Keratinocyte (primary cell): ENCODE data around the genes TLR9 and SPCS1.

DNA sequence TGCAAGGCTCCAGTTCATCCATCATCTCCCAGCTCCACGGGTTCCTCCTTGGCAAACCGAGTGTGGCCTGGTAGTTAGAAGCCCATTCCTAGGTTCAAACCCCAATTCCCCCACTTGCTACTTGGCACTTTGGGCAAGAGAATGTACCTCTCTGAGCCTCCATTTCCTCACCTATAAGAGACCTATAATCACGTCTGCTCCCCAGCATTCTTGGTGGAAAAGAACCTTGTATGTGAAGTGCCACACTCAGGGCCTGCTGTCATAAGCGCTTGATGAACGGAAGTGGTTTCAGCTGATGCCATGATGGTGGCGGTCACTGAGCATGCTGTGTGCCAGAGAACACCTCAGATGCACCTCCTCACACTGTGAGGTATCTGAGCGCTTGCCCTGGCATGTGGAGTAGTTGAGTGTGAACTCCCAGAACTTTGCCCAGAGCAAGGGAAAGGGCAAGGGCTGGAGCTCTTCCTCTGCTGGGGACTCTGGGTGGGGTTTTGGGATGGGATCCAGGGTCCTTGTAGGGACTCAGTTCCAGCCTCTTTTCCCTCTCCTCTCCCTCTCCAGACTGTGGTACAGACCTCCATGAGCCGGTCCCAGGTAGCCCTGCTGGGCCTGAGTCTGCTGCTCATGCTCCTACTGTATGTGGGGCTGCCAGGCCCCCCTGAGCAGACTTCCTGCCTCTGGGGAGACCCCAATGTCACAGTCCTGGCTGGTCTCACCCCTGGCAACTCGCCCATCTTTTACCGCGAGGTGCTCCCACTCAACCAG, 2.6 kb downstream of the ABHD14A start:
CAGE:
- cytosol, long polyA minus RNA, result start-site peak on the plus strand centred at position 549 of the sequence, 50 bp wide, 17 reads
- cytosol, long polyA plus RNA, result start-site peak on the plus strand centred at position 523 of the sequence, 101 bp wide, 43 and 26 reads in 2 replicates
- long polyA plus RNA, result no peak
- nucleus, long polyA minus RNA, result start-site peak on the plus strand centred at position 528 of the sequence, 65 bp wide, 9 reads
- nucleus, long polyA plus RNA, result start-site peak on the plus strand centred at position 533 of the sequence, 88 bp wide, 66 and 70 reads in 2 replicates

CAGE:
- cytosol, long polyA minus RNA, result no peak
- cytosol, long polyA plus RNA, result no peak
- long polyA plus RNA, result no peak
- nucleus, long polyA minus RNA, result no peak
- nucleus, long polyA plus RNA, result no peak
These were observed 16.5 kb downstream of the DUSP7 start for GRCh38 chr3:52039785-52040333.

DNA sequence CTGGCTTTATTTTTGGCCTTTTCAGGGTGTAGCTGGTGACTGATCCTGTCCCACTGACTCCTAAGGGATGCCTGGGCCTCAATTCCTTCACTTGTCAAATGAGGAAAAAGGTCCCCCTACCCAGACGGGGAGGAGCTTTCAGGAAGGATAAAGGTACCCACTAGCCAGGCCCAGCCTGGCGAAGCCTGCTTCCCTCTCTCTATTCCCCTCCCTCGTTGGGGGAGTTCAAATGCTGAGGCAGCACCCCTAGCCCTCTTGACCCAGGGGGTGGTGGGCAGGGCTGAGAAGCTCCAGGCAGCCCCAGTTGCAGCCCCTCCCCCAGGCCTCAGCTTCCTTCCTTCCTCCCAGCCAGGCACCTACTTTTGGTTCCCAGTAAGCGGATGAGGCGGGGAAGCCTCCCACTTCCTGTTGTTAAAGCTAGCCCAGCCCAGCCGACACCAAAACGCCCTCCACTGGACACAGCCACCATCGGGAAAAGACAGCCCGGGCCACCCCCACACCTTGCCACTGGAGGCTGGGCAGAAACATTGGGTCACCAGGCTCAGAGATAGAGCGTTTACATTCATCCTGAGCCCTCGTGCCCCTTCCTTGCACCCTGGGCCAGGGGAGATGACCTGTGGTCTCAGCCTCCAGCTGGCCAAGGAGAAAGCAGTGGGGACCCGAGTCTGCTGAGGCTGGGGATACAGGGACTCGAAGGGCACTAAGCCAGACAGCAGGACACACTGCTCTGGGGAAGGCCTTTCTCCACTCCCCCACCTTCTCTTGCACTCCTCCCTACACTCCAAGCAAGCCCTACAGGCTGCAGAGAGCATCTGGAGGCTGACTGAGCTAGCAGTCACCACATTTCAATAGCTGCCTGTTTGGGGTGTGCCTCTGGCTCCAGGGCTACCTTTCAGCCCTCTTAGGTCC, 3.5 kb downstream of the DUSP7 start:
CAGE:
- cytosol, long polyA minus RNA, result no peak
- cytosol, long polyA plus RNA, result no peak
- long polyA plus RNA, result no peak
- nucleus, long polyA minus RNA, result no peak
- nucleus, long polyA plus RNA, result no peak

CAGE:
- cytosol, long polyA minus RNA, result no peak
- cytosol, long polyA plus RNA, result no peak
- long polyA plus RNA, result no peak
- nucleus, long polyA minus RNA, result no peak
- nucleus, long polyA plus RNA, result no peak
These were observed 809 bp downstream of the DUSP7 start for GRCh38 chr3:52055254-52056269.

GRCh38 chr3:52140078-52140577, 14.1 kb downstream of the POC1A start:
CAGE:
- cytosol, long polyA minus RNA, result no peak
- cytosol, long polyA plus RNA, result no peak
- long polyA plus RNA, result no peak
- nucleus, long polyA minus RNA, result no peak
- nucleus, long polyA plus RNA, result no peak

DNA sequence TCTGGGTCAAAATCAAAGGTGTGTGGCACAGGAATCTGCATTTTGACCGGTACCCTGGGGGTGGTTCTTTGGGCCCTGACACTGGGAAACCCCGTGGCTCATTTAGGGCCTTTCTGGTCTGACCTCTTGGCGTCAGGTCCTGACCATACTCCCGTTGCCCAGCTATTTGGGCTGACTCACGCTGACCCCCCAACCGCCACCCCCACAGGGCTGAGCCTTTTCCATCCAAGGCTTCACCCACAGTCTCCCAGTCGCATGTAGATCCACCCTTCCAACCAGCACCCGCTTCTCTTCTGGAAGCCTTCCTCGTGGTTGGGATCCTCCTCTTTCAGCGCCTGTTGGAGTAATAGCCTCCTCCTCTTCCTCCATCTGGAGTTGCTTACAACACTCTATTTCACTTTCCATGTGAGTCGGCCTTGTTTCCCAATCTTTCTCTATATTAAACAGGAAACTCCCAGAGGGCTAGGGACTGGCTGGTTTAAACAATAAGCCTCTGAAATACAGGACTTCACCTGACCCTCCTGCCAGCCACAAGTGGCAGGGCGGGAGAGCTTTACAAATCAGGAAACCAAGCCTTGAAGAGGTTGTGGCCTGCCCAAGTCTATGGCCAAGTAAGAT, 2.1 kb upstream of the ALAS1 start:
CAGE:
- cytosol, long polyA minus RNA, result no peak
- cytosol, long polyA plus RNA, result no peak
- long polyA plus RNA, result no peak
- nucleus, long polyA minus RNA, result no peak
- nucleus, long polyA plus RNA, result no peak

CAGE:
- cytosol, long polyA minus RNA, result no peak
- cytosol, long polyA plus RNA, result no peak
- long polyA plus RNA, result no peak
- nucleus, long polyA minus RNA, result no peak
- nucleus, long polyA plus RNA, result no peak
These were observed 307 bp downstream of the ALAS1 start for GRCh38 chr3:52198260-52198673.

CAGE:
- cytosol, long polyA minus RNA, result no peak
- cytosol, long polyA plus RNA, result no peak
- long polyA plus RNA, result no peak
- nucleus, long polyA minus RNA, result no peak
- nucleus, long polyA plus RNA, result no peak
These were observed 4.5 kb downstream of the ALAS1 start for GRCh38 chr3:52202403-52202873.

GRCh38 chr3:52225459-52225968, at the start of gene TLR9:
Gene TLR9, minus strand, starts transcription at chr3:52225645.
CAGE:
- cytosol, long polyA minus RNA, result no peak
- cytosol, long polyA plus RNA, result no peak
- long polyA plus RNA, result no peak
- nucleus, long polyA minus RNA, result no peak
- nucleus, long polyA plus RNA, result no peak

DNA sequence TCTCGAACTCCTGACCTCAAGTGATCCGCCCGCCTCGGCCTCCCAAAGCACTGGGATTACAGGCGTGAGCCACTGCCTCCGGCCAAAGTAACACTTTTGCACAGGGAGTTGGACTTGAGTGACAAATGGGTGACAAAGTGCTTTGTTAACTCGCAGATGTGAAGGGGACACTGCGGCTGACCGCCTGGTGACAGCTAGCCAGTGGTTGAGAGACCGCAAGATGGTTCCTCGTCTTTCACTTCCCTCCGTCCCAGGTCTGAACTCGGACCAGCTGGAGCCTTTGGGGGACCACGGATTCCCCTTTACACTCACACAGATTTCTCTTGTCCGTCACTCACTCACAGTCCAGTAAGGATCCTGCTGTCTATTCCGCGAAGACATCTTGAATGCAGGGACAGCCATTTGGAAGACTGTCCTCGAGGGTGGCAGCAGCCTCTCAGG, 754 bp upstream of the PPM1M start:
CAGE:
- cytosol, long polyA minus RNA, result no peak
- cytosol, long polyA plus RNA, result no peak
- long polyA plus RNA, result no peak
- nucleus, long polyA minus RNA, result no peak
- nucleus, long polyA plus RNA, result no peak

CAGE:
- cytosol, long polyA minus RNA, result no peak
- cytosol, long polyA plus RNA, result no peak
- long polyA plus RNA, result no peak
- nucleus, long polyA minus RNA, result no peak
- nucleus, long polyA plus RNA, result no peak
These were observed 9.7 kb downstream of the BAP1 start for GRCh38 chr3:52399989-52400662.

GRCh38 chr3:52404975-52405725, 4.7 kb downstream of the BAP1 start:
CAGE:
- cytosol, long polyA minus RNA, result no peak
- cytosol, long polyA plus RNA, result no peak
- long polyA plus RNA, result no peak
- nucleus, long polyA minus RNA, result no peak
- nucleus, long polyA plus RNA, result no peak

DNA sequence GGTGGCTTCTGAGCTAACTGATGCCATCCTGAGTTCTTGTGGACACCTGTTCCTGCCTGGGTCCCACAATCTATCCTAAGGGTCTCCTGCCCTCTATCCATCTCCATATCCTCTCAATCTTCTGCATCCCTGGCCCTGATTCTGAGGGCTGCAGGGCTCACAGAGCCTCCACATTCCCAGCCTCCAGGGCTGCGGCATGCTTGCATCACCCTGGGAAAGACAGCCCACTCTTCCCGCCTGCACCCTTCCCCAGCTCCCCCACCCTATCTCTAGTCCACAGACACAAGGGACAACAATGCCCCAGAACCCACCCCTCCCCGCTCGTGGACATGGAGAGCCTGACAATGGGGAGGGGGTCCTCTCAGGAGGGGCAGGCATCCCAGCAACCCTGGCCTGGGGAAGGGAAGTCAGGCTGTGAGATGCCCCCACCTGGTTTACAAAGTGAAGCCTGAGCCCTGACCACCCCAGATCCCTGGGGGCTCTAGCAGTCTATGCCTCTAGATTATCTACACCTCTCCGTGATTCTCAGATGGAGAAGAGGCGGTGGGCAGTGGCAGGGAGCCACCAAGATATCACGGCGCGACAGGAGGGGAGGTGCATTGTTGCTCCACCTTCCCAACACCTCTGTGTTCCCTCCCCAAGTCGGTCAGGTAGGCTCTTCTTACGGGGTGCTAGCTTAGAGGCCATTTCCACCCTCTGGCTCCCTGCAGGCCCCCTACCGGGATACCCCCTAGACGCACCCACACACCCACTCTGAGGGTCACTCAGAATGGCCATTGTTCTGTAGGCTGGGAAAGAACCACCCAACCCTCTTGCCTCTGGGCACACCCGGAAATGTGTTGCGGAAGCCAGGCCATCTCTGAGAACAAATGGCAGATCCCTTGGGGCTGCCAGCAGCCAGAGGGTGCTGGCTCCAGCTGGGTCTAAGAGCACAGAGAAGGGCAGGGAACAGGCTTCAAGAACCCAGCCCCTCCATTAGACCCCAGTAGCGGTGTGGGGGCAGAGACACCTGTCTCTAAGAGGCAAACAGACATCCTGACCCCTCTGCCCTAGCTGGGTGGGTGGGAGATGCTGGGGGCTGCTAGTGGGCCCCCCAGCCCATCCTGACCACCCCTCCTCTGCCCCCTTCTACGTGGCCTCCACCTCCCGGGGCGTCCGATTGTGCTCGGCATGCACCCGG, 10.0 kb downstream of the SEMA3G start:
CAGE:
- cytosol, long polyA minus RNA, result no peak
- cytosol, long polyA plus RNA, result no peak
- long polyA plus RNA, result no peak
- nucleus, long polyA minus RNA, result no peak
- nucleus, long polyA plus RNA, result no peak

DNA sequence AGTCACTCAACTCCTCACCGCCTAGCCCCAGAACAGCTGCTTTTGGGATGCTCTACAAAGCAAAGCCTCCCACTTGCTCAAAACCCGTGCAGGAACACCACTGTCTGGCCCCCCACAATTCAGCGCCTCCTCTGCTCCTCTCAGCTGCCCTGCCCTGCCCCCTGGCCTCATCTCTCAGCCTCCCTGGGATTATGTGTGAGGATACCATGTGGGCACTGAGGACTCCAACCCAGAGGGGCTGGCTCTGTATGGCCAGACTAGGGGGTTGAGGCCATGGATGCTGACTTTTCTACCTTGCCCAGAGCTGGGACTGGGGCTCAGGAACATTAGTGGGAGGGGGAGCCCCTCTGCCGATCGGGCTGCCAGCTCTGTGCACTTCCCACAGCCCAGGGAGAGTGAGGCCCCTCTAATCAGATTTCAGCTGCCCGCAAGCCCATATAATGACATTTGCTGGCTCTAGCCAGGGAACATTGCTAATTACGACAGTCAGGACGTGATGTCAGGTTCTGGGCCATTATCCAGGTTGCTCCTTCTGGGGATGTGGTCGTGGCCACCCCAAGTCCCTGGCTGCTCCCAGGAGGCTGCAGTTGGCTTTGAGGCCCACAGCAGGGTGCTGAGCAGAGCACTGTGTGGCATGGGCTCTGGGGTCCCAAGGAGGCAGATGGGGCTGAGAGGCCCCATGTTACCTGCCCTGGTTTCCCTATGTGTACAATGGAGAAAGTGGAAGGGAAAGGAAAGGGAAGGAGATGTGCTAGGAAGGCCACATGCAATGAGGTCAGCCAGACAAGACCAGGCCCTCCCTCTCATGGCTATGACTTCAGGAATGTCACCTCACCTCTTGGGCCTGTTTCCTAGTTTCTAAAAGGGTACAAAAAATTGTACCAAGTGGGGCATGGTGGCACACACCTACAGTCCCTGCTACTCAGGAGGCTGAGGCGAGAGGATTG, 3.7 kb downstream of the NT5DC2 start:
CAGE:
- cytosol, long polyA minus RNA, result no peak
- cytosol, long polyA plus RNA, result no peak
- long polyA plus RNA, result no peak
- nucleus, long polyA minus RNA, result no peak
- nucleus, long polyA plus RNA, result no peak

DNA sequence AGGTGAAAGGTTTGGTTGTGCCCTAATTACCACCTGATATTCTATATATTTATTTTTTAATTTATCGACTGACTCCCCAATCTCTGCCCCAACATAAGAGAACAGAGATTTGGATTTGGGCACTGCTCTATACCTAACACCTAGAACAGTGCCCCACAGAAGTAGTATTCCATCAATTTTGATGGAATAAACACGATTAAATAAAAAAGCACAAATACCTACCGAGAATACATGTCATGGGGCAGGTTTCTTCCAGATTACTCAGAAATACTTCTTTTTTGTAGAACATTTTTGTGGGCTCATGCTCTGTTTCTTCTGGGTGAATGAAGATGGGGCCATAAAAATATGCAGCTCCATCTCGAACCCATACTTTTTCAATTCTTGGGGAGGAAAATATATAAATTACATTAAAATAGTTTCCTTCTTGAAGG, 39.9 kb downstream of the UQCC5 start:
CAGE:
- cytosol, long polyA minus RNA, result no peak
- cytosol, long polyA plus RNA, result no peak
- long polyA plus RNA, result no peak
- nucleus, long polyA minus RNA, result no peak
- nucleus, long polyA plus RNA, result no peak

CAGE:
- cytosol, long polyA minus RNA, result no peak
- cytosol, long polyA plus RNA, result no peak
- long polyA plus RNA, result no peak
- nucleus, long polyA minus RNA, result no peak
- nucleus, long polyA plus RNA, result no peak
These were observed 1.1 kb upstream of the GNL3 start for GRCh38 chr3:52684771-52685105.

CAGE:
- cytosol, long polyA minus RNA, result no peak
- cytosol, long polyA plus RNA, result no peak
- long polyA plus RNA, result no peak
- nucleus, long polyA minus RNA, result no peak
- nucleus, long polyA plus RNA, result no peak
These were observed 8.9 kb downstream of the GNL3 start for GRCh38 chr3:52694377-52695492.

CAGE:
- cytosol, long polyA minus RNA, result no peak
- cytosol, long polyA plus RNA, result no peak
- long polyA plus RNA, result no peak
- nucleus, long polyA minus RNA, result no peak
- nucleus, long polyA plus RNA, result no peak
These were observed 8.0 kb downstream of the GLT8D1 start for GRCh38 chr3:52697201-52698381.

GRCh38 chr3:52705421-52706498, at the start of gene SPCS1:
Gene SPCS1, plus strand, starts transcription at chr3:52706106.
CAGE:
- cytosol, long polyA minus RNA, result no peak
- cytosol, long polyA plus RNA, result start-site peak on the plus strand at chr3:52706094-52706174, 764 and 93 reads in 2 replicates
- long polyA plus RNA, result start-site peak on the minus strand at chr3:52705574-52705608, 23 and 21 reads in 2 replicates; start-site peak on the minus strand at chr3:52705686-52705791, 125 and 56 reads in 2 replicates; start-site peak on the plus strand at chr3:52706109-52706159, 278 and 266 reads in 2 replicates
- nucleus, long polyA minus RNA, result start-site peak on the minus strand at chr3:52705661-52705802, 31 reads; start-site peak on the plus strand at chr3:52706111-52706118, 90 reads
- nucleus, long polyA plus RNA, result start-site peak on the minus strand at chr3:52705535-52705603, 119 and 219 reads in 2 replicates; start-site peak on the minus strand at chr3:52705679-52705778, 51 and 140 reads in 2 replicates; start-site peak on the minus strand at chr3:52705995-52706063, 47 and 27 reads in 2 replicates; start-site peak on the plus strand at chr3:52706111-52706159, 316 and 292 reads in 2 replicates

DNA sequence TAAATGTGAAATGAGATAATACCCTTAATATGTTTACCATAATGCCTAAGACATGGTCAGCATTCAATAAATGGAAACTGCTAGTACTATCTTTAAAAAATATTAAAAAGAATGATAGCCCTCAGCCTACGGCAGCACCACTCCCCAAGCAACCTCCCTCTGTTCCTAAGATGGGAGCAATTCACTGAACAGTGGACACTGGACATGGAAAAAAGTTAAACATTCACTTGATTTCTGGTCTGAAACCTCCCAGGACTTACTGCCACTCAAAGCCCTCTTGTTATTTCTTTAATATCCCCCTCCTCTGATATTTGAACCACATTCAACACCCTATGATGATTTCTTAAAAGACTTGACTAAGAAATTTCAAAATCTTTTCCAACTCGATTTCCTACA, 27.0 kb downstream of the NEK4 start:
CAGE:
- cytosol, long polyA minus RNA, result no peak
- cytosol, long polyA plus RNA, result no peak
- long polyA plus RNA, result no peak
- nucleus, long polyA minus RNA, result no peak
- nucleus, long polyA plus RNA, result no peak